ENCODE measurements around the genes THOC1 and MYL12A.

GRCh38 chr18:210780-212064 lies 52.9 kb downstream of the USP14 start:
- RRBS, 2 experiments: no CpG with 5 or more reads among the region's 9 CpGs
CAGE:
- cytosol, long polyA minus RNA: no peak
- cytosol, long polyA plus RNA: no peak
- long polyA plus RNA: no peak
- nucleus, long polyA minus RNA: no peak
- nucleus, long polyA plus RNA: no peak

DNA sequence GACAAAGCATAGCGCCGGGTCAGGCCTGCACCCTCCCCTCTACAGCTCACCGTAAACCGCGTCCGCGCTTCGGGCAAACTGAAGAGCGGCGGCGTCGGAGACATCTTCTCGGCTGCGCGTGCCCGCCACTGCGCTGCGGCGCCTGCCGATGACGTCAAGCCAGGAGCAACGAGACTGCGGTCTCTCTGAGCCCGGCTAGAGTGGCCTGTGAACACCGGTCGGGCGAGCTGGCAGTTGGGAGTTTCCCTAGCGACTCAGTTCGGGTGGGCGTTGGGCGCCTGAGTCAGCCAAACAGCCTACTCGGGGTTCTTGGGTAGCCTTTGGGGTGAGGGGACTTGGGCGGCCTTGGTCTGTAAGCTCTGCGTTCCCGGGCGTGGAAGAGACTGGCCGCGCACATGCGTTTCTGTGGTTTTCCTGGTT lies at the start of gene THOC1:
Gene THOC1, minus strand, starts transcription at position 132 of the 420 bp plus-strand sequence.
- RRBS, 2 experiments: 3% methylated on average over 2 of the region's 39 CpGs; no CpG with 5 or more reads in 1 of the 2 experiments
CAGE:
- cytosol, long polyA minus RNA: start-site peak on the minus strand centred at position 55 of the sequence, 8 bp wide, 10 reads; start-site peak on the minus strand centred at position 119 of the sequence, 11 bp wide, 14 reads
- cytosol, long polyA plus RNA: no peak
- long polyA plus RNA: start-site peak on the minus strand centred at position 95 of the sequence, 48 bp wide, 182 and 175 reads in 2 replicates
- nucleus, long polyA minus RNA: no peak
- nucleus, long polyA plus RNA: start-site peak on the minus strand centred at position 98 of the sequence, 46 bp wide, 457 and 672 reads in 2 replicates

DNA sequence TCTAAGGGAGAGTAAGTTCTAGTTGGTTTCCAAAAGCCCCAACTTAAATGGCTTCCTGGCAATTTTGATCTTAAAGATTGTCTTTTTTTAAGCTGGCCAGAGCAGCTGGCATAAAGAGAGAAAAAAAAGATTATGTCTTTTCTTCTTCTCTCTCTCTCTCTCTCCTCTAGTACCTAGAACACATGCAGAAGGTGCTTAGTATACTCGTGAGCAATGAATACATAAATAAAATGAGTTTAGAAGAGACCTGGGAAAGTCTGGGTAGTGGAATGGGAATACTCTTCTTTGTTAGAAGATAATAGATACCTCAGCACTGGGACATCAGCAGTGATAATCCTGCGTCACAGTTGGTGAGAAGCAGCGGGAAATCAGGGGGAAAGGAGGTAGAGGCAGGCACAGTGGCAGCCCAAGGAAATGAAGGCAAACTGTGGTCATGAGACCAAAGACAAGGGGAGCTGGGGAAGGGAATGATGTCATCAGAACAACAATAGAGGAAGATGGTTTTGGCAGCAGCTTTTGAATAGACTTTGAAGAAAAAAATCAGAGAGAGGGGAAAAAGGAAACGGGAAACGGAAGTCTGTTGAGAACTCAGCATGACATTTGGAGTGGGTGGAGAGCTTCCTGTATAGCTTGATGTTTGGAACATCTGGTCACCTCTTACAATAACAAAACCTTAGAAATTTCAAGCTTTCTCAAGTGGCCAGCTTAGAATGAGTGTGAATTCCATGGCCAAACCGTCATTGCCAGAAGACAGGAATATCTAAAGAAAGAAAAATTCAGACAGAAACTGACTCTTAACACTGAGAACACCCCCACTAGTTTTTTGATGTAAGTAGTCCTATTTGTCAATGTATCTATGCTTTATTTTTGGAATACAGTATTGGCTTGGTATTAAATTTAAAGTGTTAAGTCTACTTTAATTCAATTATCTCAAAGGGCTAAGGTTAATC lies 18.3 kb upstream of the YES1 start:
- RRBS, 2 experiments: no CpG with 5 or more reads among the region's 6 CpGs
CAGE:
- cytosol, long polyA minus RNA: no peak
- cytosol, long polyA plus RNA: no peak
- long polyA plus RNA: no peak
- nucleus, long polyA minus RNA: no peak
- nucleus, long polyA plus RNA: no peak

GRCh38 chr18:839299-840469 lies 27.6 kb upstream of the YES1 start:
- RRBS, 2 experiments: no CpG with 5 or more reads among the region's 13 CpGs
CAGE:
- cytosol, long polyA minus RNA: no peak
- cytosol, long polyA plus RNA: no peak
- long polyA plus RNA: no peak
- nucleus, long polyA minus RNA: no peak
- nucleus, long polyA plus RNA: no peak

DNA sequence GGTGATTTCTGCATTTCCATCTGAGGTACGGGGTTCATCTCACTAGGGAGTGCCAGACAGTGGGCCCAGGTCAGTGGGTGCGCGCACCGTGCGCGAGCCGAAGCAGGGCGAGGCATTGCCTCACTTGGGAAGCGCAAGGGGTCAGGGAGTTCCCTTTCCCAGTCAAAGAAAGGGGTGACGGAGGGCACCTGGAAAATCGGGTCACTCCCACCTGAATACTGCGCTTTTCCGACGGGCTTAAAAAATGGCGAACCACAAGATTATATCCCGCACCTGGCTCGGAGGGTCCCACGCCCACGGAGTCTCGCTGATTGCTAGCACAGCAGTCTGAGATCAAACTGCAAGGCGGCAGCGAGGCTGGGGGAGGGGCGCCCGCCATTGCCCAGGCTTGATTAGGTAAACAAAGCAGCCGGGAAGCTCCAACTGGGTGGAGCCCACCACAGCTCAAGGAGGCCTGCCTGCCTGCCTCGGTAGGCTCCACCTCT lies 324.0 kb downstream of the METTL4 start:
- RRBS, 2 experiments: no CpG with 5 or more reads among the region's 26 CpGs
CAGE:
- cytosol, long polyA minus RNA: no peak
- cytosol, long polyA plus RNA: no peak
- long polyA plus RNA: no peak
- nucleus, long polyA minus RNA: no peak
- nucleus, long polyA plus RNA: no peak

DNA sequence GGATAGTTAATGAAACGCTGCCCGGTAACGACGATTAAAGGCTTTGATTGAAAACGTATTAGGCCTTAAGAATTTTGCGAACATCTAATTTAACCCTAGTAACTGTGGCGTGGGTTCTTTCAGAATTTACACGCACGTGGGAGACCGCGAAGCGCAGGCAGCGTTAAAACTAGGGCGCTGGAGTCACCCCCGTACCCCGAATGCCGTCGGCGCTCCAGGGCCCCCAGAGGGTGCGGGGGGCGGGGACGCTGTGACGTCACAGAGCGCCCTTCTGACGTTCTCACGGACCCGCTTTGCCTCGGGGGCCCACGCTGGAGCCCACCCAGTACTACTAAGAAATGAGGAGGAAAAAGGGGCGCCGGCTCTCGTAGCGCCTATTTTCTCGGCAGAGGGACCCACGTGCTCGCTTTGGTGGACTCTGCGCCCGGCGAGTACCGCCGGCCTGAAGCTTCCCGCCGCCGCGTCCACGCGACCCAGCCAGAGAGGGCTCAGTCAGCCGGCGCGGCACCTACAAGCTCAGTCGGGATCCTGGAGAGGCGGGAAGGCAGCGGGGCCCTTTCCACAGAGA lies 537 bp upstream of the SMCHD1 start:
- RRBS, 2 experiments: under 1 to 2% methylated on average over 16 of the region's 53 CpGs
CAGE:
- cytosol, long polyA minus RNA: no peak
- cytosol, long polyA plus RNA: no peak
- long polyA plus RNA: no peak
- nucleus, long polyA minus RNA: no peak
- nucleus, long polyA plus RNA: start-site peak on the plus strand centred at position 289 of the sequence, 76 bp wide, 12 and 26 reads in 2 replicates

- RRBS, 2 experiments: no CpG with 5 or more reads among the region's 2 CpGs
CAGE:
- cytosol, long polyA minus RNA: start-site peak on the plus strand at chr18:2700545-2700636, 110 reads
- cytosol, long polyA plus RNA: no peak
- long polyA plus RNA: no peak
- nucleus, long polyA minus RNA: no peak
- nucleus, long polyA plus RNA: start-site peak on the plus strand at chr18:2700586-2700596, 38 and 28 reads in 2 replicates
Measured at GRCh38 chr18:2700218-2700779, 44.8 kb downstream of the SMCHD1 start.

- RRBS, 2 experiments: no CpG with 5 or more reads among the region's 3 CpGs
CAGE:
- cytosol, long polyA minus RNA: no peak
- cytosol, long polyA plus RNA: no peak
- long polyA plus RNA: no peak
- nucleus, long polyA minus RNA: no peak
- nucleus, long polyA plus RNA: no peak
Measured at GRCh38 chr18:2707459-2708106, 52.1 kb downstream of the SMCHD1 start.

DNA sequence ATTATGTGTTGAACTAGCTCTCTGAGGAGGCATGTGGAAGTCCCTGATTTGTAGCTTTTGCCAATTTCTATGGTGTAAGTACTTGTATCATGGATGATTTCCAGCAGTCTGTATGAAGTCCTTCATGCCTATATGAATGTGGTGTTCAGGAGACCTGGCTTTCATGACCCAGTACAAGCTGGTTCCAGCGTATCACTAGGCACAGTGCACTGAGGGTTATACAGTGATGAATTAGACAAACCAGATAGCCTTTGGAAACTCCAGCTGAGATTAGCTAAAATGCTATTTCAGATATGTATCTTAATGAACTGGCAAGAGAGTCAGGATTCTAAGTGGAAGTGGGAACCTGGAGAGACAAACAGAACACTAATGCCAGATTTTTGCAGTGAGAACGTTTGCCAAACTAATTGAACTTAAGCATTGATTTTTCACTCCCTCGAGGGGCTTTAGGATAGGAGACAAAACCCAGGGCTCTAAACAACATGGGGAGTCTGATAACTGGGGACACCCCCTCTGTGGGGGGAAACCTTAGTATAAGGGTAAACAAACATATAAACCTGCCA lies 66.1 kb upstream of the EMILIN2 start:
- RRBS, 2 experiments: no CpG with 5 or more reads among the region's 3 CpGs
CAGE:
- cytosol, long polyA minus RNA: no peak
- cytosol, long polyA plus RNA: no peak
- long polyA plus RNA: no peak
- nucleus, long polyA minus RNA: no peak
- nucleus, long polyA plus RNA: no peak

DNA sequence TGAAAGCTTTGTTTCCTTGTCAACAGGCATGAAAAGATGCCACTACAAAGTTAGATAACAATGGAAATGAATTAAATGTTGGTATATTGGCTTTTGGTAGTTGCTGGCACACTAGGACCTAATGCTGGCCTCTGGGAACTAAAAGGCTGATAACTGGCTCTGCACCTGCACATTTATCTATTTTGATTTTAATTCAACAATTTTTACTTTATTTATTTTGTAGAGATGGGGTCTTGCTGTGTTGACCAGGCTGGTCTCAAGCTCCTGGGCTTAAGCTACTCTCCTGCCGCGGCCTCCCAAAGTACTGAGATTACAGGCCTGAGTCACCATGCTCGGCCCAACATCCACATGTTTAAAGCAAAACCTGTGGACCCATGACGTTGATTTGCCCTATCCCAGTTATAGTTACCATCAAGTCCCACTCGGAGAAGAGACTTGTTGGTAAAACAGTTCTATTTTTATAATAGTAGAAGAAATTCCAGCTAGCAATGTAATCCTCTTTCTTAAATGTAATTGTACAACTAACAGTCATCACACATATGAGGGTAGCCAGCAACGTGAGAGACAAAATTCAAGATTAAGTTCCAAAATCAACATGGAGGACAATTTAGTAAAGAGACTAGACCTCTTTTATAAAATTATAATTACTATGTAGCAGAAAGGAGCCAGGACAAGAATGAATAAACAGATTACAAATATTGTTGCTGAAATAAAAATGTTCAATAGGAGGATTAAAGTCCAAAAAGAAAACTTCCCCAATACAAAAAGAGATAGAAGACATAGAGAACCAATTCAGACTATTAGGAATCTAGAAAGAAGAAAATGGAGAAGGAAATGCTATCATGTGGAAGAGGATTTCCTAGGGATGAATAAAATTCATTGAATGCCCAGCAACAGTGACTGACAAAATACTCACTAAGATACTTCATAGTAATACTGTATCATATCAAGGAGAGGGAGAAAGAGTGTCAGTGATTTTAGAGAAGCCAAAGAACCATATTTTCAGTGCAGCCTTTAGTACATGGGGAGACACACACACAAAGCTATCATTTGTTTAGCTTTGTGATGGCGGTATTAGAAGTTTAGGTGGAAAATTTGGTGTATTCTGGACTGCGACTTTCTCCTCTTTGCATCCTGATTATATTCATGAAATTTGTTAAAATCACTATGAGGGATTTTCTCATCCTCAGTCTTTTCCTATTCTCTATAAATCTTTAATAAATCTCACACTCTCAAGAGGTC lies 46.1 kb upstream of the EMILIN2 start:
- RRBS, 2 experiments: no CpG with 5 or more reads among the region's 8 CpGs
CAGE:
- cytosol, long polyA minus RNA: no peak
- cytosol, long polyA plus RNA: no peak
- long polyA plus RNA: no peak
- nucleus, long polyA minus RNA: no peak
- nucleus, long polyA plus RNA: no peak

- RRBS, 2 experiments: no CpG with 5 or more reads among the region's 3 CpGs
CAGE:
- cytosol, long polyA minus RNA: no peak
- cytosol, long polyA plus RNA: no peak
- long polyA plus RNA: no peak
- nucleus, long polyA minus RNA: no peak
- nucleus, long polyA plus RNA: no peak
Measured at GRCh38 chr18:2984748-2985455, 28.0 kb downstream of the LPIN2 start.

GRCh38 chr18:3010823-3011244 lies 2.1 kb downstream of the LPIN2 start:
- RRBS, 2 experiments: no CpG with 5 or more reads among the region's 8 CpGs
CAGE:
- cytosol, long polyA minus RNA: no peak
- cytosol, long polyA plus RNA: no peak
- long polyA plus RNA: no peak
- nucleus, long polyA minus RNA: no peak
- nucleus, long polyA plus RNA: no peak

DNA sequence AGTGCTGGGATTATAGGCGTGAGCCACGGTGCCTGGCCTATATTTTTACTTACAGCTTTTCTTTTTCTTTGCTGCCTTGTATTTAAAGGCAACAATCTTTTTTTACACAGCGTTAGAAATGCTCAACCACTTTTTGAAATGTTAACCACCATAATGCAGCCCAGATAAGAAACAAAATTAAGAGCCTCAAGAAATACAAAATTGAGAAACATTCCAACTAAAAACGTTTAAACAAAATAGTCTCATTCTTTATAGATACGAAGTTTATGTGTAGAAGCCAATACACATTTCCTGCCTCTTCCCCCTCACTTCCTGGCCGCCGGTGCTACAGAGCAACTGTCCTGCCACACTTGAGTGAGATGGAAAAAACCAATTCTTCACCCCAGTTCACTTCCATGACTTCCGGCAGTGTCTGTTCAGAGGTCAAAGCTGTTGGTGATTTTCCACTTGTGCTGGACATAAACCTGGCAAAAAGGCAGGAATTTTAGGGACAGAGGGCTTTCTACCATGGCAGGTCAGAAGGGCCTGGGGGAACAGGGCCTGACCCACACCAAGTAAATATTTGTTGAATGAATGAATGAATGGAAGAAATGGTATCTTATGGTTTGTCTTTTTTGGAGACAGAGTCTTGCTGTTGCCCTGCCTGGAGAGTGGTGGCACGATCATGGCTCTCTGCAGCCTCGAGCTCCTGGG lies 47.6 kb upstream of the LPIN2 start:
- RRBS, 2 experiments: 0 to 4% methylated on average over 2 of the region's 10 CpGs
CAGE:
- cytosol, long polyA minus RNA: start-site peak on the plus strand centred at position 475 of the sequence, 32 bp wide, 24 reads
- cytosol, long polyA plus RNA: no peak
- long polyA plus RNA: no peak
- nucleus, long polyA minus RNA: no peak
- nucleus, long polyA plus RNA: start-site peak on the plus strand centred at position 482 of the sequence, 30 bp wide, 53 and 68 reads in 2 replicates; start-site peak on the plus strand centred at position 622 of the sequence, 10 bp wide, 96 and 87 reads in 2 replicates

- RRBS, 2 experiments: no CpG with 5 or more reads among the region's 4 CpGs
CAGE:
- cytosol, long polyA minus RNA: start-site peak on the minus strand at chr18:3117542-3117593, 16 reads
- cytosol, long polyA plus RNA: no peak
- long polyA plus RNA: no peak
- nucleus, long polyA minus RNA: no peak
- nucleus, long polyA plus RNA: no peak
Measured at GRCh38 chr18:3117476-3118091, 102.2 kb downstream of the MYOM1 start.

DNA sequence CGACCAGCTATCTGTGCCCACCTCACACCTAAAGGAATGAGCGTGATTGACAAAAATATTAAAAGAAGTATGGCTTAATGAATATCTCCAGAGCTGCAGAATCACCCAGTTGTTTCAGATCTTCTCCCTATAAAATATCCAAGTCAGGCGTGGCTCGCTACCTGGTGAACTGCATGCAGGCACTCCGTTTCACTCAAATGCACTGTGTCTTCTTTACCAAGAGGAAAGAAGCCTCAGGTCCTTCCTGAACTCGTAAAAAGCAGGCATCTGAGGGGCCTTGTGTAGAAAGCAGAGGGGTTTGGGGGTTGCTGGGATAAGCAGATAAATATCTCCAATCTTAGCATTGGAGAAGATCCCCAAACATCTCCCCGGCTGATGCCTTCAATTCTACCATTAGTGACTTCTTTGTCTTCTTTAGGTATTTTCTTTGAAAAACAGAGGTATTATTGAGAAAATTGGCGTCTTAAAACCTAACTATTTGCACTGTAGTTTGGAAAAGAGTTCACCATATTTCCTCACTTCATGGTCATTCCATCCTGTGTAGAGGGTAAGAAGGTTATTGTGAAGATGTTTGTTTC lies 67.8 kb downstream of the MYOM1 start:
- RRBS, 2 experiments: no CpG with 5 or more reads among the region's 8 CpGs
CAGE:
- cytosol, long polyA minus RNA: no peak
- cytosol, long polyA plus RNA: no peak
- long polyA plus RNA: no peak
- nucleus, long polyA minus RNA: no peak
- nucleus, long polyA plus RNA: no peak

DNA sequence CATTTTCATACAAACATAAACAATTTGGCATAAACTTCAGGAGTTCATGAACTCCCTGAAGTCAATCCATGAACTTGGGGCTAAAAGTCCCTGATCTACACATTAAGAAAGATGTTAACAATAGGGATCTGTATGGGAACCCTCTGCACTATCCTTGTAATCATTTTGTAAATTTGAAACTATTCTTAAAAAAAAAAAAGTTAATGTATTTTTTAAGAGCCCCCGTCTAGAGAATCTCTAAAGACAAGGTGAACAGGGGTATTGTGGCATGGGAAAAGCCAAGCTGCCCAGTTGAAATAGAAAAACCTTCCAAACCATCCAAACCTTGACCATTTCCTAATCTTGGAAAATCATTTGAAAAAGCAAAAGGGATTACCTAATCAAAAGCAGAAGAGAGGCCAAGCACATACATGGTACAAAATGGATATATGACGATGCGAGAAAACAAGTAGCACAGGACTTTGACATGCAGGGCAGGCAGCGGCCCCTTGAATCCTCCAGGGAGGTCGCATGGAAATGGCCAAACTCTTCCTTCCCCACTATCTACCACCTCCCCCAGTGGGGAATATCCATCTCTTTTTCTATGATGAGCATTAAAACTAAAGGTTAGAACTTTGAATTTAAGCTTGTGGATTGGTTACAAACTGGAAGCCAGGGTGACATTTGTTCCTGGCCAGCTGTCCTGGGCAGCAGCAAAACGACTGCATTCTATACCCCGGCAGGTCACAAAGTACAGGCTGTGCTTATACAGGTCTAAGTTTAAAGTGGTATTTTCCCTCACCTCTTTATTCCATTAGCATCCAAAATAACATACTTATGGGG lies 24.8 kb downstream of the MYOM1 start:
- RRBS, 2 experiments: no CpG with 5 or more reads among the region's 7 CpGs
CAGE:
- cytosol, long polyA minus RNA: no peak
- cytosol, long polyA plus RNA: no peak
- long polyA plus RNA: no peak
- nucleus, long polyA minus RNA: no peak
- nucleus, long polyA plus RNA: no peak

GRCh38 chr18:3217742-3218350 lies 1.9 kb downstream of the MYOM1 start:
- RRBS, 2 experiments: no CpG with 5 or more reads among the region's 3 CpGs
CAGE:
- cytosol, long polyA minus RNA: no peak
- cytosol, long polyA plus RNA: no peak
- long polyA plus RNA: no peak
- nucleus, long polyA minus RNA: no peak
- nucleus, long polyA plus RNA: no peak

GRCh38 chr18:3246887-3247956 lies at the start of gene MYL12A:
TSS of gene MYL12A (plus strand) at chr18:3247801.
- RRBS, 2 experiments: under 1 to 2% methylated on average over 23 of the region's 67 CpGs
CAGE:
- cytosol, long polyA minus RNA: start-site peak on the plus strand at chr18:3247800-3247843, 515 reads
- cytosol, long polyA plus RNA: start-site peak on the plus strand at chr18:3247780-3247882, 5,476 and 6,677 reads in 2 replicates
- long polyA plus RNA: start-site peak on the plus strand at chr18:3247785-3247872, 6,198 and 7,768 reads in 2 replicates
- nucleus, long polyA minus RNA: no peak
- nucleus, long polyA plus RNA: start-site peak on the plus strand at chr18:3247780-3247865, 3,529 and 4,896 reads in 2 replicates

GRCh38 chr18:3247957-3248561 lies 458 bp downstream of the MYL12A start:
- RRBS, 2 experiments: 0 to 6% methylated on average over 10 to 12 of the region's 29 CpGs
CAGE:
- cytosol, long polyA minus RNA: no peak
- cytosol, long polyA plus RNA: no peak
- long polyA plus RNA: no peak
- nucleus, long polyA minus RNA: no peak
- nucleus, long polyA plus RNA: no peak

DNA sequence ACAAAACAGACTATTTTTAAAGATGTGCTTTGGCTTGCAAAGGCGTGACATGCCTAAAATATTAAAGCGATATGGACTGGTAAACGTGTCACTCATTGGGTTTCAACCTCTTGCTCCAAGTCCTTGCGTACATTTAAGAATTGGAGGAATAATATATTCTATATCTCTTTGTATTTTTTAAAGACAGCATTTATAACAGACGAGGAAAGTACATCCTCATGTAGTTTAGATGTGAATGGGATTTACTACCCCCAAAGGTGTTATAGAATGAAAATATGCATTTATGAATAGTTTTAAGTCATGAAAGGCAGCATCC lies 3.8 kb downstream of the MYL12A start:
- RRBS, 2 experiments: no CpG with 5 or more reads among the region's 5 CpGs
CAGE:
- cytosol, long polyA minus RNA: no peak
- cytosol, long polyA plus RNA: no peak
- long polyA plus RNA: no peak
- nucleus, long polyA minus RNA: no peak
- nucleus, long polyA plus RNA: no peak

All from HepG2 (cell line).